AG10803 (cell line): ENCODE results near the gene CCDC178.

- RRBS, result no CpG with 5 or more reads among the region's 3 CpGs
These were observed 463.8 kb downstream of the CDH2 start for GRCh38 chr18:27712915-27713653.

GRCh38 chr18:31079845-31080438 lies 22.3 kb downstream of the DSC2 start:
- RRBS, result no CpG with 5 or more reads among the region's 4 CpGs

DNA sequence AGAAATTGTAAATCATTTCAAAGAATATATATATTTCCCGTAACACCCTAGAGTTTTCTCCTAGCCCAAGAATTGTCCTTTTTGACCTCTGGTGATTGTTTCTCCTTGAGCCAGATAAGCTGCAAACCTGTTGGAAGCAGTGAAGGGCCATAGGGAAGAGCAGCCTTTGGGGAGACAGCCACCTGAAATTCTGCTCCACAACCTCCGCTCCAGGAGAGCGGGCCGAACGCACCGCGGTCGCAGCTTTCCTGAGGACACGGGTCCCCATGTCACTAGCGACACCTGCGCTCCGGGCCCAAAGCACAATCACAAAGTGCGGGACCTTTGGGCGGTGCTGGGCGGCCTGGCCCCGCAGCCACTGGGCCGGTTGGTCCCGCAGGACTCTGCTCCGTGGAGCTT lies 593 bp upstream of the DSG2 start:
- RRBS, result 14% methylated on average over 5 of the region's 19 CpGs

DNA sequence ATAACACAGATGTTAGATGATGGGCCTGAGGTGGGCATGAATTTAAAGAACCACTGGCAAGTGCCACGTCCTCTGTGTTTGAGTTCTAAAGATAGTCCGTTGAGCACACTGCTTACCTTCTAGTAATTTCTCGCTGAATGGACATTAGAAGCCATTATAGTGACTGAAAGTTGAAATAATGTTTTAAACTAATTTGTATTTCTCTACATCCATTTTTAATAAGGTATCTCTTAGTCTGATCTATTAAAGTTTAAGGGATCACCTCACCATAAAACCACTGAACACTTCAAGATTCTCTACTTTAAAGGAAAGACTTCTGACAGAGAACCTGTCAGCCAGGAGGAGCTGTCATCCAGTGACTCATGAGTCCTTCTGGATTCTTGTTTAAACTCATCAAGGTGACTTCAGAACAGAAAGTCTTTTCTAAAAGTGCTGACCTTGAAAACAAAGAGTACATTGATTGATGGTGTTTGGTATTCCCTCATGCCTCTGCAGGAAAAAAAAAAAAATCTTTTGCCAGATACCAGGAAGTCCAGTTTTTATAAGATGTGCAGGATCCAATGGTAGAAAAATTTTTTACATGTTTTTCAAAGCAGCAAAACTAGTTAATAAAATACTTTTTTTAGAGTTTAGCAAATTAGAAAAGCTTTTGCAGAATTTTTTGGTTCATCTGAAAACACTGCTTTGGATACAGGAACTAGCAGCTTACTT lies 12.3 kb downstream of the DSG2 start:
- RRBS, result no CpG with 5 or more reads among the region's 3 CpGs

DNA sequence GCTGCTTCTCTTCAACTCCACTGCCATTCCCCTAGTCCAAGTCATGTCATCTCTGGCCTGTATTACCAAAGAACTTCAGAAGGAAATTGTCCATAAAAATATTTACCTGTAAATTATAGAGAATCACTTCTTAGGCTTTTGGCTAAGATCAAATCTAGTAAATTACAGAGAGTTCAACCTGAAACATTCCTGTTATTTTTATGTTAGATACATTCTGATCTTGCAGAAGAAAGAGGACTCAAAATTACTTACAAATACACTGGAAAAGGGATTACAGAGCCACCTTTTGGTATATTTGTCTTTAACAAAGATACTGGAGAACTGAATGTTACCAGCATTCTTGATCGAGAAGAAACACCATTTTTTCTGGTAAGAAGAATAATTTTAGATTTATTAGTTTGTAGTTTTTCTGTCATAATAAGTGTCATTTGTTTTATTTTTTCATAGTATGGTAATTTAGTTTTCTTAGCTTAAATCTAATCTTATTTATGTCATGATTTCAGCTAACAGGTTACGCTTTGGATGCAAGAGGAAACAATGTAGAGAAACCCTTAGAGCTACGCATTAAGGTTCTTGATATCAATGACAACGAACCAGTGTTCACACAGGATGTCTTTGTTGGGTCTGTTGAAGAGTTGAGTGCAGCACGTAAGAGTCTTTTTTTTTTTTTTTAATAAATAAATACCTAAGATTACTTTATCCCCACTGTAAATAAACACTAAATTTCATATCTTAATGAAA lies 22.8 kb downstream of the DSG2 start:
- RRBS, result no CpG with 5 or more reads among the region's 5 CpGs

DNA sequence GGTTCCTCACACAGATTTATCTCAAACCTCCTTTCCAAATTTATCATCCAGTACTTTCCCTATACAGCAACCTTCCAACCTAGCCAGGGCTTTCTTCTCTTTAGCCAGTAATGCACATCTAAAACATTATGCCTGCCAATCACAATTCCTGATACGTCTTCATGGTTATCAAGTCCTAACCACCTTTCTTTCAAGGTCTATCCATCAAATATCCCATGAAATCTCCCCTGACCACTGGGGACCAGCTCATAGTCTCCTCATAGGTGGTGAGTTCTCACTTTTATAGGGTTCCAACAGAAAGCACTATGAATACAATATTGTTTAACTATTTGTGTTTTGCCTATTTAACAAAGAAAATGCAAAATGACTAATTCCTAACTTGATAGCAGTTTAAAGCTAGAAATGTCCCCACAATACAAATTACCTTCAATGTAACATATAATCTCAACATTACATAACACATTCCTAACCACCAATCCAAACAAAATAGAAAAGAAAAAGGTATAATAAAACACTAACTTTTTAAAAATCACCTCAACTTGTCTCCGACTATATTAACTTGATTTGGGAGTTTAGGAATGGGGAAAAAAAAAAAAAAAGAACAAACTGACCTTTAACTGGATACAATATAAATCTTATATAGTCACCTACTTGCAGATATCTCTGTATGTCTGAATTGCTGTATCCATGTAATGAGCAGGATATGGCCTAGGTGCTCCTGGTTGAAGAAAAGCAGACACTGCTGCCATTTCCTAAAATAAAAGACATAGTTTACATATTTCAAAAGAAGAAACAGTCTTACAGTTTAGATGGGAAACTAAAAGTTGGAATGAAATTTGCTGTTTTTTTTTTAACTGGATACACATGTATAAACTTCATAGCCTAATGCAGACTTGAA lies 42.4 kb downstream of the TRAPPC8 start:
- RRBS, result no CpG with 5 or more reads among the region's 2 CpGs

- RRBS, result no CpG with 5 or more reads among the region's 4 CpGs
These were observed 5.0 kb upstream of the RNF138 start for GRCh38 chr18:32086675-32087067.

- RRBS, result 2% methylated on average over 30 of the region's 92 CpGs
These were observed 1.2 kb downstream of the RNF138 start for GRCh38 chr18:32092596-32093630.

DNA sequence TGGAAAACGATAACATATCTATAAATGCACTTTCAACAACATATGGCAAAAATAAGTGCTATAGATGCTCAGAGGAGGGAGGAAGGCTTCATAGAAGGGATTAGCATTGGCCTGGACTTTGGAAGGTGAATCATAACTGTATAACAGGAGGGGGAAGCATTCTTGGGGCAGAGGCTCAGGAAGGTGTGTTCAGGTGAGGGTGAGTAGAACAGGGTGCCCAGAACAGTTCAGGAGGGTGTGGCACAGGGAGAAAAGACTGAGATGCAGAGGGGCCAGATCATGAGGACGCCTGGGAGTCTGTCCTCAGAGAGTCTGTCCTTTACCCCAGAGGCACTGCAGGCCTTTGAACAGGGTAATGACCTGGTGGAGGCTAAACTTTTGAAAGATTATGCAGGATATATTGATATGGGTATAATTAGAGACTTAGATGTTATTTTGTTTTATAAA lies 29.3 kb upstream of the MEP1B start:
- RRBS, result no CpG with 5 or more reads among the region's 2 CpGs

DNA sequence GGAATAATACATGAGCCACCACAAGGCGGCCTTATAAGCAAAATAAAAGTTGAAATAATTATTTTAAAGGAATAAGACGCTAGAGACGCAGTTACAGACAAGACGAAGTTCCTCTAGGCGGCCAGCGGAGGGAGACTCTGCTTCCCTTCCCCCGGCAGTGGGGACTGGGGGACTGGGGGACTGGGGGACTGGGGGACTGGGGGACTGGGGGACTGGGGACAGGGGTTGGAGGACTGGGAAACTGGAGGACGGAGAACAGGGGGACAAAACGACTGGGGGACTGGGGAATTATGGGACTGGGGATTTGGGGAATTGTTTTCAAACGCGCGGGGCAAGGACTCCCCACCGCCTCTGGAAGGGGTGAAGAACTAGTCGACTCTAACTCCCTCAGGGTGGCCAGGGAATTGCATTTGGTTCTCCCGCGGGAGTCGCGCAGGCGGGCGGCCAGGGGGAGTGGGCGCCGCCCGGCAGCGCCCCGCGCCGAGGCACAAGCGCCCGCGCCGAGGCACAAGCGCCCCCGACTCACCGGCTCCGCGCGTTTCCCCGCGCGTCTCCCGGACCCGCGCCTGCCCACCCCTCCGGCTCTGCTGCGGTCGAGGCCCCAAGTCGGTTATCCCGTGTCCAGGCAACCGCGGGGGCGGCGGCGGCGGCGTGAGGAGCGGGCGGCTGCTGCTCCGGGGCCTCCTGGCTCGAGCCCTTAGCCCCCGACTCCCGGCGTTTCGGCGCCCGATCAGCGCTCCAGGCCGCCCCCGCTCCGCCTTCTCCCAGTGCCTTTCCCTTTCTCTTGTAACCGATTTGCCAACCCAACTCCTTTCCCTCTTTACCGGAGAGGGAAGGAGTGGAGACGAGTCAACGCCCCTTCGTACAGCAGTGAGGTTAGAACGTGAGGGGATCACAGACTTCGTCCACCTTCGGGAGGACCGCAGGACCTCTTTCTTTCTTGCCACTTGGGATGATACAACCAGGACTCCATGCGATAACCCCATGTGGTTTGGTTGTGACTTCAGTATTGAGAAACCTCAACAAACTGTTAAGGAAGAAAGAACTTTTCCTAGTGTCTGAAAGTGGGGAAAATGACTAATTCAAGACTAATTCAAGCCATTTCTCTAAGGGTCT lies at the start of gene CCDC178:
Gene CCDC178, minus strand, starts transcription at position 595 of the 1,116 bp plus-strand sequence.
- RRBS, result 1% methylated on average over 32 of the region's 79 CpGs

- RRBS, result 33% methylated on average over 5 of the region's 20 CpGs
These were observed 241.8 kb downstream of the ASXL3 start for GRCh38 chr18:33819771-33820286.

DNA sequence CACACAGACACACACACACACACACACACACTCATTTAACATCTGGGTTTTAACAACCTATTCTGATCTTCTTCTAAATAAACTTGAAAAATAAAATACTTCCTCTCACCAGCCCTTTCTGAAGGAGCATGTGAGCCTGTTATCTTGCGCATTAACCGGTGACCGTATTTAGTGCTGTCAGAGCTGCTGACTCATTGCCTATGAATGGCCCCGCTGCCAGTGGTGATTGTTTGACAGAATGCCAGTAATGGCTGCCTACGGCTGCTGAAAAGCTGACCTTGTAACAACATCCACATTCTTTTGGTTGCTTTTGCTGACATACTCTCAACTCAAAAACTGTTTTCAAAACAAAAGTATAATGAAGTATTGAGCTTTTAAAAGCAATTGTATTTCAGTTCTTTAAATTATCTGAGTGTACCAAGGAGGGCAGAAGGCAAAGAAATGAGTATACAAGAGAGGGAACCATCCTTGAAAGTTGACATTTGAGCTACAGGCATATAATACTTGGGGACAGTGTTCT lies 50.4 kb upstream of the DTNA start:
- RRBS, result no CpG with 5 or more reads among the region's 5 CpGs

DNA sequence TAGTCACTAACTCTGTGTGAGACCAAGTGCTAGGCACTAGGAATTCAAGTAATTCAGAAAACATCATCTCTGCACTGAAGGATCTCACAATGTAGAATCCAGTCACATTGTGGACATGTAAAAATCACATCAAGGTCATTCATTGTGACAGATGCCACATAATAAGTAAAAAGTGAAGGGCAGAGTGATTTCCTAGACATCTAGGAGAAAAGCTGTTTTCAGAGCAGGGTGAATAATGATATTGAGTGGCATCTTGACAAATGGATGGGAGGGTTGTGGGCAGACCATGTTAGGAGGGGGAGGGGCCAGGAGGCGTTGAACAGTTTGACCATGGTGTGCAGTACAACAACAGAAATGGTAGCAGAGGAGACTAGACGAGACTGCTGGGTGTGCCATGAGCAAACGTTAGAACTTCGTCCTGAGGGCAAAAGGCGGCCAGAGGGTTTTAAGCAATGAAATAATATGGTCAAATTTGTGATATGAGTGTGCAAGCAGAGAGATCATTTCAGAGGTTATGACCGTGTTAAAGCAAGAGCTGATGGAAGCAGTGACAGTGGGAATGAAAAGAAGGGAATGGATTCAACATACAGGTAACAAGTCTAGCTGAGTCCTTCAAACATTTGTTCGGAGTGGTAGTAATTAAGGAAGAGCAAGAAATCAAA lies 93.9 kb downstream of the DTNA start:
- RRBS, result no CpG with 5 or more reads among the region's 7 CpGs

DNA sequence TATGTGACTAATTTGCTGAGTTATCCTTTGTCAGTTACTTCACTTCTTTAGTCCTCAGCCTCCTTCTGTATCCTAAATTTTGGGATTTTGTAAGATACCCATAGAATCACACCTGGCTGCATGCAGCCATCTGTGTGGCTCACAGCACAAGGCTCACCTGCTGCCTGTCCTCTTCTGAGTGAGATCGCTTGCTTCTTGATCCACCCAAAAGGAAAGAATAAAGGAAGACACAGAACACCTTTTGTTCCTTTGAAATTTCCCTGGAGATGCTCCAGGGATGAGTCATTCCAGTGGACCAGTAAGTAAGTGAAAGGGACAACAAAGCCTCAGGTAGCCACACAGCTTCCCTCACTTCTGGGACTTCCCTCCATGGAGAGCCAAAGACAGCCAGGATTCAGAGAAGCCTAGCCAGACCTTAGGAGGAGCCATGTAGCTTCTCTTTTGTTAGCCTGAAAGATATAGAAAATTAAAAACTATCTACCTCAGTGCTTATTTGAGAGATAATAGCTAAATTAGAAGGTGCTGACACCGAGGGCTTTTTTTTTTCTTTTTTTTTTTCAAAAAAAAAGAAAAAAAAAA lies 97.3 kb downstream of the DTNA start:
- RRBS, result no CpG with 5 or more reads among the region's 2 CpGs

DNA sequence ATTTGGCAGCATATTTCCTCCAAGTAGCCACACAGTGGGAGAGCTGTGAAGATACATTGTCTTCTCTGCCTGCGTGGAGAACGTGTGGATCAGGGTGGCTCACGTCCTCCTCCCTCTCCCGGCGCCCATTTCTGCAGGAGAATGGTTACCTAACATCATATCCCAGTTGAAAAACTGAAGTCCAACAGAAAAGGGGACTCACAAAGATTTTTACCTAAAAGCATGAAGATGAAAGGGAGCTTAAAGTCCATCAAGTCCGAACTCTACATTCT lies 98.0 kb upstream of the MAPRE2 start:
- RRBS, result no CpG with 5 or more reads among the region's 6 CpGs

DNA sequence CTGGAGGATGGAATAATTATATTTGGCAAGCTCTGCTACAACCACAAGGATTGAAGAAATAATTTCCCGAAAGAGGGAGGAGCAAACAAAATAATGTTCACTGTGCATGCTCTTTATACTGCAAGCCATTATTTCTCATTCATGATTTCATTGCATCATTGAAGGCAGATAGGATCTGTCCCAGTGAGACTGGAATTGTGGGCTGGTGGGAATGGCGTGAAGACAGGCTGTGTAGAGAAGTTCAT lies 12.7 kb upstream of the MAPRE2 start:
- RRBS, result no CpG with 5 or more reads among the region's 2 CpGs

- RRBS, result no CpG with 5 or more reads among the region's 1 CpG
These were observed 2.1 kb upstream of the MAPRE2 start for GRCh38 chr18:35039160-35039552.

DNA sequence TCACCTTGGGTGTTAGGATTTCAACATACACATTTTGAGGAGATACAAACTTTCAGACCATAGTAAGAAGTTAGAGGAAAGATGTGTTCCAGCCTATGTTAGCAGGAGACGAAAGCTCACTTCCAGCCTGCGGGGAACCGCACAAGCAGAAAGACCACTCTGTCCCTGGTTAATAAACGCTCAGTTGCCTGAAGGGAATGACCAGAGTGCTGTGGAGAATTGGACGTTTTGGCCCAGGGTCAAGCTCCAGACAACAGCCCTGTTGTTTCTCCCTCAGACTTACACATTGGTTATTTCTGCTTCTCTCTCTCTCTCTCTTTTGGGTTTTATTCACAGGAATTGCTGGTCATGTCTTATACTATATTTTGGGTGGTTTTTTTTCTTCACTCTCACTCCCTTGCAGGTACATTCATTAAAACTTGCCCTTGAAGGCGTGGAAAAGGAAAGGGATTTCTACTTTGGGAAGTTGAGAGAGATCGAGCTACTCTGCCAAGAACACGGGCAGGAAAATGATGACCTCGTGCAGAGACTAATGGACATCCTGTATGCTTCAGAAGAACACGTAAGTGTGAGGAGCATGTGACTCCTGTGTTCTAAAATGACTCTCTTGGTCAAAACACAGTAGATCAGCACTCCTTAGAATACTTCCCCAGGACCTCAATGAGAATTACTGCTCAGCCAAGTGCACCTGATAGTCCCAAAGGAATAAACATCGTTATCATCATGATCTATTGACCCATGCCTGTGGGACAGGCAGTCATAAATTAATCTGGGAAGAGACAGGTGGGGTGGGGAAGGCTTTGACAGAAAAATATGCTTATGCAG lies 90.6 kb downstream of the MAPRE2 start:
- RRBS, result no CpG with 5 or more reads among the region's 11 CpGs

DNA sequence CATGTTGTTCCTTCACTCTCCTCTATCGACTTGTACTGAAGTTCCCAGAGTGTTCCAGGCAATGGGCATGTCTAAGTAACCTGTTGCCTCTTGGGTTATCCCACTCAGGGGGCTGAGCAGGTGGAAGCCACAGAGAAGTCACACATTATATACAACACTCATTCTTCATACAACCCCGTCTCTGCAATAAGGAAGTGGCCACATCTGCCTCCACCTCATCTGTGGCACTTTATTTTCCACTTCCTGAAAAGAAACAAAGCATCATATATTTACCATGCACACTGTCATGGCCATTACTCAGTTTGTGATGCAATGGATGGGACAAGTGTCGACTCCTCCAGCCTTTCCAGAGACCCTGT lies 81.8 kb upstream of the ZNF397 start:
- RRBS, result no CpG with 5 or more reads among the region's 3 CpGs

DNA sequence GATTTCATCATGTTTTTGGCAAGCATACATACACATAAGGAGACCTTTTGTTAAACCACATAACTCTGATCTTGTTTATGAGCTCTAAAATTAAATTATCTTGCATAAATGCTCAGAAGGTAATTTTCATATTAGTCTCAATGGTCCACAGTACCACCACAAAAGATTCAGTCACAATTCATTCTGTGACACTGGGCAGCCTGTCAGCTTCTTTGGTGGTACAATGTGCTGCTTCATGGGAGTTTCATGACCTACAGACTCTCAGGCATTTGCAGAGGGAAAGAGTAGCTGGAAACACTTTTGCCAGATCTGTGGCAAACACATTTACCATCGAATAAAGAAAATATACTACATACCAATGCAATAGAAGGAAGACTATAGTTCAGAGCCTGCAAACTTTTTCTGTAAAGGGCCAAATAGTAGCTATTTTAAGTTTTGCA lies 51.3 kb upstream of the ZNF397 start:
- RRBS, result no CpG with 5 or more reads among the region's 1 CpG